Kidney epithelial cell (primary cell): Measurements from ENCODE around the genes CBX6 and SYNGR1.

GRCh38 chr22:38463317-38463719 lies 4.6 kb upstream of the KDELR3 start:
- RAMPAGE, long total RNA, result no peak
- RRBS, result no CpG with 5 or more reads among the region's 20 CpGs

DNA sequence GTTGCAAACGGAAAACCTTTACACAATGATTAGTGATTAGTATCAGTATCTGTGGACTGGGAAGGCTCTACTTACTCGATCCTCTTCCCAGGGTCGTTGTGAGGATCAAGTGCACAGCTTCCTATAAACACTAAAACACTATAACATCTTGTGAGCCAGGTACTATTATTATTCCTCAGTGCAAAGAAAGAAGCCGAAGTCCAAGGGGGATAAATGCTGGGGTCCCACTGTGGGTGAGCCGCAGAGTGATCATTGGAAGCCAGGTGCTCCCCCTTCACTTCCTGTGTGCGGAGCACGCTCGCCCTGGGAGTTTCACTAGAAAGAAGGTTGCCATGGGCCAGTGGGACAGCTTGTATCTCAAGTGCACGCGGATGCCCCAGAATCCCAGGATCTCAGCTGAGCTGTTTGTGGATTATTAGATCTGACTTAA lies 745 bp downstream of the CBY1 start:
- RAMPAGE, long total RNA, result no peak
- RRBS, result no CpG with 5 or more reads among the region's 10 CpGs

GRCh38 chr22:38696504-38697721 lies 3.8 kb downstream of the JOSD1 start:
- RAMPAGE, long total RNA, result no peak
- RRBS, result no CpG with 5 or more reads among the region's 11 CpGs

- RAMPAGE, long total RNA, result no peak
- RRBS, result no CpG with 5 or more reads among the region's 7 CpGs
Observed at GRCh38 chr22:38712937-38713555, 7.3 kb downstream of the GTPBP1 start.

DNA sequence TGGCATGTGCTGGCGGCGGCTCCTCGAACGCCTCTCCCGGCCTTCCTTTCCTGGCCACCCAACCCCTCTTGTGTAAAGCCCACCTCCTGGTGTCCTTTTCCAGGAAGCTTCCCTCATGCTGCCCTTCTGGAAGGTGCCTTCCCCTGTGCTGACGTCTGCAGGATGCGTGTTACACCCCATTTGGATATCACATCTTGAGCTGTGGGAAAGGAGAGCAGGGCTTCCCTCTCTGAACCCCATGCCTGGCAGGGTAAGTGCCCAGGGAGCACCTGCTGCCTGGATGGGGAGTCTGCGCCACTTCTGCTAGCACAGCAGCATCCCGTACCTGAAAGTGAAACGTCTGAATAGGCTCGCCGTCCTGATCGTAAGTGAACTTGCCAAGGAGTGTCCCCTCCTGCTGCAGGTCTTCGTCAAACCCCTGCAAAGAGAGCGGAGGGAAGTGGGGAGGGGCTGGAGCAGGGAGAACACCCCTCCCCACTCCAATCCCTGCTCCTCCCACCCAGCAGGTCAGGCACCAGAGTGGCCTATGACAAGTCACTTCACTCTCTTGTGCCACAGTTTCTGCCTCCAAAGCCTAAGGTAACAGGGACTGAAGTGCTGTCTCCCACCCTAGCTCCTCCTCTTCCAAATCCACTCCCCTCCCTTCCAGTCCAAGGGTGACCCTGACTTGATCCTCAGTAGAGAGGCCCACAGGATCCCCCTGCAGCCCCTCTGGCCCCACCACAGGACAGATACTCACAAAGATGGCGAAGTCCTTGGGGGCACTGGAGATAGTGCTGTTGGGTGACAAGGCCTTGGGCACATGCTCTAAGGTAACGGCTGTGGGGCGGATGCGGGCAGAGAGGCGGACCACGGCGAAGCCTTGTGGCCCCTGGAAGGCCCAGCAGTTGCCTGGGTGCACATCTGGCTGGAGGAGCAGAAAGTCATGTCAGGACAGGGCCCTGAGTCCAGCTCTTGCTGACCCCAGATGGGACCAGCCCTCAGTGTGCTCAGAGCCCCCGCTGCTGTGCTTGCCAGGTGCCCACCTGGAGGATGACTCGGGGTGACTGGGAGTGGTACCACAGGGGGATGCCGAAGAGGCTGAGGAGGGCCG lies 17.6 kb downstream of the SUN2 start:
- RAMPAGE, long total RNA, result no peak
- RRBS, result no CpG with 5 or more reads among the region's 26 CpGs

- RAMPAGE, long total RNA, result no peak
- RRBS, result 94% methylated on average over 5 of the region's 26 CpGs
Observed at GRCh38 chr22:38752489-38753158, 3.2 kb downstream of the SUN2 start.

DNA sequence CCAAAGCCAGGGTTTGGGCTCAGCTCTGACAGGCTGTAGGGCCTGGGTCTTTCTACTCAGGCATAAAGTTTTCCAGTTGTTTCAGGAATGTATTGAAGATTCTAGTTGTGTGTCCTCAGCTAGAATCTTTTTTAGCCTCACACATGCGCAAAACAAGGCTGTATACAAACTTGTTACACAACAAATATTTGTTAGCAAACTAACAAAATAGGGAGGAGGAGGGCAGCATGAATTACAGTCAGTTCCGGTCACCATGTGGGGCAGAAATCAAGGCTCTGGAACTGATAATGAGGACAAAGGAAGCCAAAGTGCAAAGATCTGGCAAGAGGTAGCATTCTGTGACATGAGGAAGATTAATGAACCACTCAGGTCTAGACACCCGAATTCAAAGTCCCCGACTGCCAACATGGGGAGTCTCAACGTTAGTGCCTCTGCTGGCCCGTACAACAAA lies 2.0 kb downstream of the SUN2 start:
- RAMPAGE, long total RNA, result no peak
- RRBS, result no CpG with 5 or more reads among the region's 6 CpGs

GRCh38 chr22:38782262-38783399 lies 11.3 kb downstream of the DNAL4 start:
- RAMPAGE, long total RNA, result no peak
- RRBS, result no CpG with 5 or more reads among the region's 26 CpGs

- RAMPAGE, long total RNA, result no peak
- RRBS, result no CpG with 5 or more reads among the region's 22 CpGs
Observed at GRCh38 chr22:38864078-38864922, 7.7 kb downstream of the CBX6 start.

DNA sequence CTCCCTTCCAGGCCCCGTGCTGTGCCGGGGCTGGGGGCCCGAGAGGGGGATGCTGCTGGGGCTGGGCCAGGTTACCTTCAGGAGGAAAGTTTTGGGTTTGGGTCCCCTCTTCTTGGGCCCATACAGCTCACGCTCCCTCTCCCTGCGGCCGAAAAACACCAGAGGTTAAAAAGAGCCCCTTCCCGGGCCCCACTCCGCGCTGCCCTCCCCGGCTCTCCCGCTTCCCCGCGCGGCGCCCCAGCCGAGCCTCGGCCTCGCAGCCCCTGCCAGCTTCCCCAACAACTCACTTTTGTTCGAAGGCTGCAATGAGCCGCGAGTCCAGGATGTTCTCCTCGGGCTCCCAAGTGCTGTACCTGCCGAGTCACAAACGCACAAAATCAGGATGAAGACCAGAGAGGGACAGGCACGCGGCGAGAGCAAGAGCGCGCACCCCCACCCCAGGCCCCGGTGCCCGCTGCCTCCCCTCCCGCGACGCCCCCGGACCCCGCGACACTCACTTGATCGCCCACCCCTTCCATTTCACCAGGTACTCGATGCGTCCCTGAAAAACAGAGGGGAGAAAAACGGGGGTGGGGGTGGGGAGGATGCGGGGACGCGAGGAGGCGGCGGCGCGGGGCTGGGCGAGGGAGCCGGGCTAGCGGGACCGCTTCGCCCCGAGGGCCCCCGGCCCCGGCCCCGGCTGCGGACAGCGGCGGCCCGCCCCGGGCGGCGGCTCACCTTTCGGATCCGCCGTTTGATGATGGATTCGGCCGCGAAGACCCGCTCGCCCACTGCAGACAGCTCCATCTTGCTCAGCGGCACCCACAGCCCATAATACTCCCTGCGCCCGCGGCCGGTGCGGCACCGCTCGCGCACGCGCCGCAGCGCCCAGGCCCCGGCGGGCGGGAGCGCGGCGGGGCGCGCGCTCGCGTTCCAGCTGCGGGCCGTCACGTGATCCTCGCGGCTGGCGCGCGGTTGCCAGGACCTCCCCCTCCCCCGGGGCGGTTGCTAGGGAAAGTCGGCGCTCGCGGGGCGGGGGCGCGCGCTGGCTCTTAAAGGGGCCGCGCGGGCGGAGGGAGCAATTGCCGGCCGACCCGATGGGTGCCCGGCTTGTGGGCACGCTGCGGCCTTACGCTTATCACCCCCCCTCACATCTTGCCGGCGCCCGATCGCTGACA lies at the start of gene CBX6:
Gene CBX6, minus strand, starts transcription at position 812 of the 1,157 bp plus-strand sequence.
- RAMPAGE, long total RNA, result start-site peak on the minus strand centred at position 831 of the sequence, 59 bp wide, 294 and 285 reads in 2 replicates
- RRBS, result under 1% methylated on average over 34 of the region's 129 CpGs

DNA sequence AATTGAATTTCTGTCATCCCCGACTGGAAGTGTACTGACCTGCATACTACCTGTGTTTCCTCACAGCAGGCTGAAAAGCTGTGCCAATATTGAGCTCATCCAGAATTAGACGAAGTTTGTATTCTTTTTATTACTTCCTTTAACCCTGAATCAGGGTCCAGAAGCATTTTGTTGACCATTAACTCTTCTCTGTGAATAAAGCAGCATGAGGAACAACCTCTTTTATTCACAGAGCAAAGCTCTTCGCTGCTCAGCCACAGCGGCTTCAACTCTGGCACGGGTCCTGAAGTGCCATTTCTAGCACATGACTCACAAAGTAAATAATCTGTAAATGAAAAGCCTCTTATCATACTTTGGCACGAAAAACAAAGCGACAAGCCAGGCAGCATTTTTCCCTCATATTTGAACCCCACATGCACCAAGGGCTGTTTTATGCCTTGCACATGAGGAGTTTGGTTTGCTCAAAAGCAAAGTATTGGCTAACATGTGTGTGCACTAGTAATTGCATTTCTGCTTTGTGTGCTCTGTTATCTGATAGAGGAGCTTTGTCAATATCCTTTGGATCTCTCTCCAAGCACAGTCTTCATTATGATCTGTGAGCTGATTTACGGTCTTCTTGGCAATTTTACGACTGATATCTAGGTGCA lies 33.0 kb upstream of the APOBEC3A start:
- RAMPAGE, long total RNA, result no peak
- RRBS, result no CpG with 5 or more reads among the region's 9 CpGs

DNA sequence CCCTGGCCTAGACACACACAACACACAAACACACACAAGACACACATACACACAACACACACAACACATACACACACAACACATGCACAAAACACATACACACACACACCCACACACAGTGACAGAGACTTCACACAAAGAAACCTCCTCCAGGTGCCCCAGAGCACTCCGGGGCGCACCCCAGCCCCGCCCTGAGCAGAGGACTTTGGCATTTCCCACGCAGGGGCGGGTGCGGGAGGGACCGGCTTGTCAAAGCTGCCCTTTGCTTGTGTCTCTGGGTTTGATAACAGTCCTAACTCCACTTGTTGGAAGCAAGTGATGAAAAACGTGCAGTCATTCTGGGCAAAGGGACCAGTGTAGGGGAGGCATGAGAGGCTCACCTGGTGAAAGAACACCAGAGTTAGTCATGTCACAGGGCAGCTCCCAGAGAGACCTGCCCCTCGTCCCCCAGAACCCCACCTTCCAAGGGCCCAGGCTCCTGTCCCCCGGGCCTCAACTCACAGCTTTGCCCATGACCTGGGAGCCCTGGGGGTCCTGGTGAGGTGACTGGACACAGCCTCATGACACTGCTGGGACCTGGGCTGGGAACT lies 6.6 kb downstream of the APOBEC3A start:
- RAMPAGE, long total RNA, result no peak
- RRBS, result 59% methylated on average over 7 of the region's 10 CpGs

- RAMPAGE, long total RNA, result no peak
- RRBS, result no CpG with 5 or more reads among the region's 24 CpGs
Observed at GRCh38 chr22:39080265-39081476, 3.6 kb downstream of the APOBEC3G start.

DNA sequence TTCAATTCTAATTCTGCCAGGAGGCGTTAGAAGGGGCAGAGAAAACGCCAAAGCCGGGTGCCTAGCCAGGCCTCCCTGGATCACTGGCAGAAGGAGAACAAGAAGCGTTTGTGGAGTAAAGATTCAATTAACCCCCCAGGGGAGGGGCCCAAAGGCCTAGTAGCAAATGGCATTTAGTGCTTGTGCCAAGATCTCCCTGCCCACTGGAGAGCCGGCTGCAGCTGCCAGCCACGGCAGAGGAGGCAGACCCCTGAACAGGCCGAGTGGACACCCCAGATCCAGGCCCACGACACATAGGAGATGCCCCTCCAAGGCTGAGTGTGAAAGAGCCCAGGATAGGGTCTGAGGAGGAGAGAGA lies 7.0 kb downstream of the PDGFB start:
- RAMPAGE, long total RNA, result no peak
- RRBS, result no CpG with 5 or more reads among the region's 8 CpGs

- RAMPAGE, long total RNA, result no peak
- RRBS, result 2% methylated on average over 42 of the region's 109 CpGs
Observed at GRCh38 chr22:39241903-39242779, 2.6 kb downstream of the PDGFB start.

DNA sequence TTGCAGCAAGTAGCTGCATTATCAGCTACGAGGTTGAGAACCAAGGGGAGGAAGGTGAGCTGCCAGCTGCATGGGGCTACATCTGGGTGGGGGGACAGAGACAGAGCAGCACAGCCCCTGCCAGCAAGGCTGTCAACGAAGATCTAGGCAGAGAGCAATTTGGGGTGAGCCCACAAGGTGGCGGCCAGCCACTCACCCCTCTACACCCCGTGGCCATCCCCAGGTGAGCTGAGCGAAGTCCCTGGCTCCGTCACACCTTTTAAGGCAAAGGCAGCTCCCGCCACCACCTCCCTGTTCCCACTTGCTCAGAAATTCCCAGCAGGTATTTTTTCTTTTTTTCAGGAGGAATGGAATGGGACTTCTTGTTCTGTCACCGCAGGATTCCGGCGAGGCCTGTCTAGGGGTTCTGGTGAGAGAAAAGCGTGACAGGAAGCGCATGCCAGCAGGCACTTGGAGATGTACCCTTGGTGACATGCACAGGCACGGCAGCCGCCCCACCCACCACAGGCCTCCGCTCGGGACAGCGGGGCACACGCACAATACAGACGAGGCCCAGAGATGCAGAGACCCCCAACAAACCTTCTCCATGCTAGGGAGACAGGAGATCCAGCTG lies 10.1 kb downstream of the RPL3 start:
- RAMPAGE, long total RNA, result no peak
- RRBS, result no CpG with 5 or more reads among the region's 19 CpGs

- RAMPAGE, long total RNA, result start-site peak on the plus strand at chr22:39349960-39349996, 26 and 25 reads in 2 replicates
- RRBS, result under 1% methylated on average over 36 of the region's 101 CpGs
Observed at GRCh38 chr22:39349140-39350212, at the start of gene SYNGR1. SYNGR1 (plus strand) TSS chr22:39349991.

DNA sequence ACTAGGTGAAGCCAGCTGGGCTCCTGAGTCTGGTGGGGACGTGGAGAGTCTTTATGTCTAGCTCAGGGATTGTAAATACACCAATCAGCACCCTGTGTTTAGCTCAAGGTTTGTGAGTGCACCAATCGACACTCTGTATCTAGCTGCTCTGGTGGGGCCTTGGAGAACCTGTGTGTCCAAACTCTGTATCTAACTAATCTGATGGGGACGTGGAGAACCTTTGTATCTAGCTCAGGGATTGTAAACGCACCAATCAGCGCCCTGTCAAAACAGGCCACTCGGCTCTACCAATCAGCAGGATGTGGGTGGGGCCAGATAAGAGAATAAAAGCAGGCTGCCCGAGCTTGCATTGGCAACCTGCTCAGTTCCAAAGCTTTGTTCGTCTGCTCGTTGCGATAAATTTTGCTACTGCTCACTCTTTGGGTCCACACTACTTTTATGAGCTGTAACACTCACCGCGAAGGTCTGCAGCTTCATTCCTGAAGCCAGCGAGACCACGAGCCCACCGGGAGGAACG lies 8.3 kb downstream of the SYNGR1 start:
- RAMPAGE, long total RNA, result no peak
- RRBS, result no CpG with 5 or more reads among the region's 16 CpGs

GRCh38 chr22:39430176-39430654 lies 26.6 kb upstream of the MGAT3 start:
- RAMPAGE, long total RNA, result no peak
- RRBS, result 100% methylated on average over 1 of the region's 14 CpGs

DNA sequence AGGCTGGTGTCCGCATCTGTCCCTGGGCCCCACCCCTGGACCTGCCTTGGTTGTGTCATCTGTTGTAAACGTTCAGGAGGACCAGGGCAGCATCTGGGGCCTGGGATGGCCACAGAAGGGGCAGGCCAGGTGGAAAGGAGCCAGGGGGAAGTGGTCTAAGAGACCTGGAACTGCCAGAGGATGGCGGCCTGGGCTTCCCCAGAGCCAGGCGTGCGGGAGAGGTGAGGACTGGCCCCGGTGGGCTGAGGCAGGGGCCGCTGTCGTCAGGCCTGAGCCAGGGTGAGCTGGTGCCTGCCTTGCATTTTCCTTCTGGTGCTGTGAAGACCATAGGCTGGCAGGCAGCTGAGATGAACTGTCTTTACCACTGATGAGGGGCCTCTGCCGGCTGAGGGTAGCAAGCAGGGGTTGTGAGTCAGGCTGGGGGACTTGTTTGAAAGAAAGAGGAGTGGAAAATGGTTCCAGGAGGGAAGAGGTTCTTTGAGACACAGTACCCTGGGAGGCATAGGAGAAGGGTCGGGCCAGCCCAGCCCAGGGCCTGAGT lies 26.0 kb upstream of the MGAT3 start:
- RAMPAGE, long total RNA, result no peak
- RRBS, result no CpG with 5 or more reads among the region's 10 CpGs